Endometrial microvascular endothelial cells (primary cell): ENCODE measurements around the genes PLXNB2, LMF2, SYCE3 and CPT1B.

- RAMPAGE, long total RNA, result no peak
Measured at GRCh38 chr22:50186814-50187695, 1.3 kb downstream of the TRABD start.

- RAMPAGE, long total RNA, result no peak
Measured at GRCh38 chr22:50279444-50279839, 9.3 kb upstream of the MAPK11 start.

- RAMPAGE, long total RNA, result no peak
Measured at GRCh38 chr22:50279894-50280163, 9.6 kb upstream of the MAPK11 start.

GRCh38 chr22:50286067-50286946 lies 16.1 kb upstream of the MAPK11 start:
- RAMPAGE, long total RNA, result no peak

DNA sequence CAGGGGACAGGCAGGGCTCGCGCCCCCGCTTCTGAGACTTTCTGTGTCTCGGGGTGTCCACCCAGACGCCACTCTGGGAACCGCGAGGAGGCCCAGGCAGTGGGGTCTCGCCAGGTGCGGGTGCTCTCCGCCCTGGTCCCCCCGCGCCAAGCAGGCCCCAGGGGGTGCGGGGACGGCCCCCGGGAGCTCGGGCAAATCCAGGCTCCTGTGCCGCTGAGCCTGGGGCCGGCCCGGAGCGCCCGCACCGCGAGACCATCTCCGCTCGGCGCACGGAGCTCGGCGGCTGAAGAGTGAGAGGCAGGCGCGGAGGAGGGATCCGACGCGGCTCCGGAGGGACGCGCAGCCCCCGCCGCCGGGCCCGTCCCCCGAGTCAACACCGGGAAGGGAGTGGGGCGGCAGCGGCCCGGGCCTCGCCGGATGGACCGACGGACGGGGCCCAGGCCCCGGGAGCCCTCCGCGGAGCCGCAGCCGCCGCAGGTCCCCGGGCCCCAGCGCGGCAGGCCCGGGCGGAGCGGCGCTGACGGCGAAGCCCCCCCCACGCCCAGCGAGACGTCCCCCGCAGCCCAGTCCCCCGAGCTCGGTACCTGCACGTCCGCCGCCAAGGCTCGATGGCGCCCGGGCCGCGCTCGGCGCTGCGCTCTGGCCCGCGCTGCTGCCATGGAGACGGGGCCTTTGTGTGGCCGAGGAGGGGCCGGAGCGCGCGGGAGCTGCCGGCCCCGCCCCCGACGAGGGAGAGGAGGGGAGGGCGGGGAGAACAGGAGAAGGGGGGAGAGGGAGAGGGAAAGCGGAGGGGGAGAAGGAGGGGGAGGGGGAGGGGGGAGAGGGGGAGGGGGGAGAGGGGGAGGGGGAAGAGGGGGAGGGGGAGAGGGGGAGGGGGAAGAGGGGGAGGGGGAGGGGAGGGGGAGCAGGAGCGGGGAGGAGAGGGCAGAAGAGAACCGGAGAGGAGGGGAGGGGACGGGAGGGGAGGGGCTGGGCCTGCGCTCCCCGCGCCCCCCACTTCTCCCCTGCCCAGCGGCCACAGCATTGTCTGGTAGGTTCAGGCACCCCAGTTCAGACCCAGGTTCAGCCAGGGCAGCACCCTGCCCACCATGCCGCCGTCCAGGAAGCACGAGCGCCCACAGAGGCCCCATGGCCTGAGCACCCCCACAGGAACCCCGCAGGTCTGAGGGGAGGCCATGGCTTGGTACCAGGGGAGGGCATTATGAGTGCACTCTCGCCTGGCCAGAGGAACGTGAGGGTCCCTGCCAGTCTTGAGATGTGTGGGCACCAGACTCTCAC lies at the start of gene PLXNB2:
Gene PLXNB2 (minus strand): TSS at position 678 of the 1,278 bp plus-strand sequence.
- RAMPAGE, long total RNA, result start-site peak on the minus strand centred at position 646 of the sequence, 73 bp wide, 39 and 60 reads in 2 replicates

DNA sequence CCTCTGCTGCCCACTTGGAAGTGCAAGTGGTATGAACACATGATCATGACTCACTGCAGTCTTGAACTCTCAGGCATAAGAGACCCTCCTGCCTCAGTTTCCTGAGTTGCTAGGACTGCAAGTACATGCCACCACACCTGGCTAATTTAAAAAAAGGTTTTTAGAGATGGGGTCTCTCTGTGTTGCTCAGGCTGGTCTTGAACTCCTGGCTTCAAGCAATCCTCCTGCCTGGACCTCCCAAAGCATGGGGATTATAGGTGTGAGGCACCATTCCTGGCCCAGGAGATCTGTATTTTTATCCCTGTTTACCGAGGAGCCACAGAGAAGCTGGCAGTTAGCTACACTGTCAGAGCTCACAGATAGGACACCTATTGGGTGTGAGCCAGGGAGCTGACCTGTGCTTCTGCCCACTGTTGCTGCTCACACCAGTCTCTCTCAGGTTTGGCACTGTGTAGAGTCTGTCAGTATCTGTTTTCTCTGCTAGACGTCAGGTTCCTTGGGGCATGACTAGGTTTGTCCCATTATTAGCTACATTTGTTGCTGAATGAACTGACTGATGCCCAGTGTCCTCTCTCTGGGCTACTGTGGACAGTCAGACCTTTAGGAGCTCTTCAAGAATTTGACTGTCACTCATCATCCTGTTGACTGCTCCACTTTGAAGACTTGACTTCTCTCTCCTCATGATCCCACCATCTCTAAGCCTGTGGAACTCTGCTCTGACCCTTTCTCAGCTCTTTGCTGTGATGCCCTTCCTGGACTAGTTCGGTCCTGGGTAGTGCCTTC lies 17.4 kb downstream of the PPP6R2 start:
- RAMPAGE, long total RNA, result no peak

DNA sequence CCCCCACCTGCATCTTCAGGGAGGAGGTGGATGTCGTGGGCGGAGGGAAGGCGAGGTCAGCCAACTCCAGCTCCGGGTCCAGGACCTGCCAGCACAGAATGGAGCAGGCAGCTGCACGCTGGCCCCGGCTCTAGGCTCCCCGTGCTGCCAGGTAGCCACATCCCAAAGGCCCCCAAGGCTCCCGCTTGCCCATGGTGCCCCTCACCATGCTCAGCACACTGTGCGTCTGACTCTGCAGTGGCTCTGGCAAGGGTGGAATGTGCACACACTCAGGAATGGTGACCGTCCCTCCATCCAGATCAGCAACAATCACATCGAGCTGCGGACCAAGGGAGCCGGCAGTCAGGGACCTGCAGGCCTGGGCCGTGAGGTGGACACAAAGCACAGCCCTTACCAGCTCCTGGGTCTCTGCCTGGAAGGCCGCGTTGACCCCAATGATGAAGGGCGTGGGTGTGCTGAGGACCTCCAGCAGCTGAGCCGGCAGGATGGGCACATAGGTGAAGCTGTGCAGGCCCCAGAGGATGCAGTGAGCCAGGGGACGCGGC lies 9.0 kb downstream of the SBF1 start:
- RAMPAGE, long total RNA, result no peak

GRCh38 chr22:50466301-50466854 lies 8.5 kb downstream of the SBF1 start:
- RAMPAGE, long total RNA, result no peak

DNA sequence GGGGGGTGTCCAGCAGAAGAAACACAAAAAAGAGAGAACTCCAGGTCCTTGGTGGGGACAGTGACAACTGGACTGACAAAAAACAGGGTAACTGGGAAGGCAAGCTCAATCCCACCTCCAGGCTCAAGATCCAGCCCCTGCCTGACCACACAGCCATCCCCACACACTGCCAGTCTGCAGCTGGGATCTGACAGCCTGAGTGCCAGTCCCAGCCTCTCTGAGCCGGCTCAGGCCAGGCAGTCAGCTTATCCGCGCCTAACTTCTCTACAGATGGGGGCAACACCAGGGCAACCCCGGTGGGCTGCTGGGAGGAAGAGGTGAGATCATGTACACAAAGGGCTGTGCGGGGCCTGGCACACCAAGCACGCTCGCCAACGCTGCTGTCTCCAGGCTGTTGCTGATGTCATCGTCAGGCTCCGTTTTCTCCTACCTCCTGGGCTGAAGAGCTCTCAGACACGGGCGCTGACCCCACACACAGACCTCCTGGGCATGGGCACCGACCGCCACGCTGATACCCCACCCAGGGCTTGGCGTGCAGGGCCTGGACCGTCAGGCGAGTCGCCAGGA lies 1.1 kb downstream of the SBF1 start:
- RAMPAGE, long total RNA, result no peak

GRCh38 chr22:50507401-50507851 lies at the start of gene LMF2:
LMF2 (minus strand) TSS chr22:50507702.
- RAMPAGE, long total RNA, result start-site peak on the minus strand at chr22:50507681-50507706, 269 and 149 reads in 2 replicates

- RAMPAGE, long total RNA, result no peak
Measured at GRCh38 chr22:50523354-50523651, 2.1 kb downstream of the SCO2 start.

DNA sequence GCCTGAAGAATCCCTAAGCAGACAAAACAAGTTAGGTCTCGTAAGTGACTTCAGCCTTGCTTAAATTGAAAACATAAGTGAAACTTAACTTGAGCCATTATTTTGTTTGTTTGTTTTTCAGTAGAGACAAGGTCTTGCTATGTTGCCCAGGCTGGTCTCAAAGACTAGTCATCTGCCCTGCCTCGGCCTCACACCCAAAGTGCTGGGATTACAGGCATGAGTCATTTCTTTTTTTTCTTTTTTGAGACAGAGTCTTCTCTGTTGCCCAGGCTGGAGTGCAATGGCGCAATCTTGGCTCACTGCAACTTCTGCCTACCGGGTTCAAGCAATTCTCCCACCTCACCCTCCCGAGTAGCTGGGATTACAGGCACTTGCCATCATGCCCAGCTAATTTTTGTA lies 4.1 kb upstream of the KLHDC7B start:
- RAMPAGE, long total RNA, result no peak

GRCh38 chr22:50542043-50543003 lies 3.4 kb upstream of the KLHDC7B start:
- RAMPAGE, long total RNA, result no peak

DNA sequence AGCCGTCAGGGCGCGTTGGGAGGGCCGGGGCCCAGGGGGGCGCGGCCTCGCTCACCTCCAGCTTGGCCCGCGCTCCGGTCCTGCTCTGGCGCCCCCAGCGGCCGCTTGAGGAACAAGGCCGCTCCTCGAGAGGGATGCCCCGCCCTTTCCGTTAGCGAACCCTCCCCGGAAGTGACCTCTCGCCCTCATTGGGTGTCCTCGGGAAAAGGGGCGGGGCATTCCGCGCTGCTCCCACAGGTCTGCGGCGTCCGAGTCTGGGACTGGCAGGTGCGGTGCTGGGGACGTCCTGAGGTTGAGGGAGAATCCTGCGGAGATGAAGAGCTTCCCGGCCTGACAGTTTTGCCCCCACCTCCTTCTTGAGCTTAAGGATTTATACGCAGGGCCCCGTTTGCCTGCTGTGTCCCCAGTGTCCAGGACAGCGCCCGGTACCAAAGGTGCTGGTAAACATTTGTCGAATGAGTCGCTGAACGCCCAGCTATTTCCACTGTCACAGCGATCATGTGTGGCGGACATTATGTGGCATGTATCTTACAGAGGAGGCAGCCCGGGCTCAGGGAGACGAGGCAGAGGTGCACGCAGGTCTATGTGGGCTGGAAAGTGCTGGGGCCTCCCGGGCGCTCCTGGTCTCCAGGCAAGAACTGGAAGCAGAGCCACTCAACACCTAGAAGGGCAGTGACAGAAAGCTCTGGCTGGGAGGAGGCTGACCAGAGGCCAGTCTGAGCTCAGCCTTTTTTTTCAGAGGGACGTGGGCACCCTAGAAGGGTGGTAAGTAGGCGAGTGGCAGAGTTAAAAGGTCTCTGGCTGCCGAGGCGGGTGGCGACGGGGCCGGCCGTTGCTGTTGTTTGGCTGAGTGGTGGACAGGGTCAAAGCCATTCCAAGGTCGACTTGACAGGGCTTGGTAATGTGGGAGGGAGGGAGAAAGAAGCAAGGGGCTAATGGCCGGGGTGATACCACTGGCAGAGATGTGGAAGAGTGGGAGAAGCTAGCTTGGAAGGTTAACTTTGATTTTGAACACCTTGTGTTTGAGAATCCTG lies at the start of gene SYCE3:
Gene SYCE3 (minus strand): TSS at position 117 of the 1,034 bp plus-strand sequence.
- RAMPAGE, long total RNA, result no peak

DNA sequence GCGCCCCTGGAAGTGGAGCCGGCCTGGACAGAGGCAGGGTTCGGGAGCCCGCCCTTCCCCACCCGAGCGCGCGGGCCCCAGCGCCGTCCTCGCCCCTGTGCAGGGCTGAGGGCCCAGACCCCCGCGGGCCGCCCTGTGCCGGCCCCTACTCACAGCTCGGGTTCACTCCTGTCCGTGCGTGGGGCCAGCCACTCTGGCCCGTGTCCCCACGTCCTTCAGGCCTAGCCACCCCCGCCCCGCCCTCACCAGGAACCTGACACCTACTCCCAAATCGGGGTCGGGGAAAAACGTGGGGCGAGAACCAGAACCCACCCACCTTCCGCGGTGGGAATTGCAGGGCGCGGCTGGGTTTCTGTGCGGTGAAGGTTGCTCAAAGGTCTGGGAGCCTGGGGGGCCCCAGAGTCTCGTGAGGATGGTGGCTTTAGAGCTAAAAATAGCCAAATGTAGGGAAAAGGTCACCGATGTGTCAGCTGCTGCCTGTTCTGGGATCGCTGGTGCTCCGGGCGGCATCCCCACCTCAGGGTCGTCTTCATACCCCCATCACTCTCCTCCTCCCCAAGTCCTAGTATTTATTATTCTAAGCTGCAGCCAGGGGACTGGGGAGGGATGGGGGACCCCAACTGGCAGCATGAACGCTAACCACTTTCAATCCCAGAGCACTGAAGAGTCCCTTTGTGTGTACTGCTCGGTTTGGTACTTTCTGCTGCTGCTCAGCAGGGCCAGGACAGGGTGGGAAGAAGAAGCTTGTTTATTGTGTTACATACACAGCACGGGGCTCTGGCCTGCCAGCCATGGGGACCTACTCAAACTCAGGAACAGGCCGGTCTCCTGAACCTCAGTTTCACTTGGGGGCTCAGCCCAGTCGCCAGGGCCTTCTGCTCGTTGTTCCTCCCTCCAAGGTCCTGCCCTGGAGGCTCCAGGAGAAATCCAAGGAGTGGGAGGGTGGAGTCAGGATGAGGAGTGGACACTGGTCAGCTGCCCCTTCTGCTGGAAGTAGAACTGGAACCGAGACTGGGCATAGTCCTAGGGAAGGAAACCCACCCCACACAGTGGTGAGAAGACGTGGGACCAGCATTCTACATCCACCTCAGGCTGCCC lies at the start of gene CPT1B:
Gene CPT1B (minus strand): TSS at position 195 of the 1,098 bp plus-strand sequence.
- RAMPAGE, long total RNA, result no peak

GRCh38 chr22:50583242-50583765 lies 655 bp upstream of the CHKB start:
- RAMPAGE, long total RNA, result no peak

- RAMPAGE, long total RNA, result no peak
Measured at GRCh38 chr22:50607660-50608065, 7.1 kb downstream of the MAPK8IP2 start.

DNA sequence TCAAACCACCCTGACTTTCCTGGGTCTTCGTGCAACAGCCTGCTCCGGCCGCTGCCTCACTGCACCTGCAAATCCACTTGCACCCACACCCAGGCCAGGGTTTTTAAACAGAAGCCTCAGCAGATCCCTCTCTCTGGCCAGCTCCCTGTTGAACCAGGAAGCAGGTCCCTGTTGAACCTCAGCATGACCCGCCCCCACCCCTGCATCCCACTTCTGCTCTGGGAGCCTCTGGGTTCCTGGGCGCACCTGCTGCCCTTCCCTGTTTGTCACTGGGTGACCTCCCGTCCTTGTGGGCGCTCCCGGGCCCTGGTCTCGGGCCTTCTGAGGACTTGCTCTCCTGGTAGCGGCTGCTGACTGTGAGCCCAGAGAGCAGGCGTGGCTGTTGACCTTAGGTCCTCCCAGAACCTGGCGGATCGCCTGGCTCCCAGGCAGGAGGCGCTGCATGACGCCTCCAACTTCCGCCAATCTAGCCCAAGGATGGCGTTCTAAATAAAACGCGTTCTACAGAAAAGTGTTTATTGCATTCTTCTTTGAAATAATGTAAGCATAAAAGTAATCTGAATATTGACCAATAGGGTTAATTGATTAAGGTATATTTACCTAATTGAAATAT lies 13.0 kb downstream of the MAPK8IP2 start:
- RAMPAGE, long total RNA, result no peak